Bronchus (tissue), 1 donor: ENCODE measurements around the genes LIPF, FAS, IFIT1 and SLC16A12.

GRCh38 chr10:87951903-87952793 lies 88.7 kb downstream of the PTEN start:
- PRO-cap = no peak

- PRO-cap = no peak
Observed at GRCh38 chr10:87968213-87968584, 104.8 kb downstream of the PTEN start.

DNA sequence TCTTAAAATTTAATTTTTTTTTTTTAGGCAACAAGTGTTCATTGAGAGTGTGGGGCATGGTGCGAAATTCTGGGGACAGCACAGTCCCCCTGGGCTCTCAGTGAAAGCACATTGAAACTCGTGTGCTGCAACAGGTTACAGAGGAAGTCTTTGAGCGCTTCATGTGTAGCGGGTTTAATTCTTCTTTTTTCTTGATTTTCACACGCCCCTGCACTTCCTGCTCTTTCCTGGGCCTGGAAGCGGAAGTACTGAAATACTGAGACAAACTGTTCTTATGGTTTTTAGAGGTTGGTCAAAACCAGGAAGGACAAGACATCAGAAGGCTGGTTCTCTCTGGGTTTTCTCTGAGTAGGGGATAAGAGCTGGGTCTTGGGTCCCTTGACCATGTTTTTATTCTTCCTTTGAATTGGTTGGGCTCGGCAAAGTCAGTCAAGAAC lies 203.5 kb downstream of the PTEN start:
- PRO-cap = no peak

GRCh38 chr10:88152774-88153412 lies 289.5 kb downstream of the PTEN start:
- PRO-cap = no peak

DNA sequence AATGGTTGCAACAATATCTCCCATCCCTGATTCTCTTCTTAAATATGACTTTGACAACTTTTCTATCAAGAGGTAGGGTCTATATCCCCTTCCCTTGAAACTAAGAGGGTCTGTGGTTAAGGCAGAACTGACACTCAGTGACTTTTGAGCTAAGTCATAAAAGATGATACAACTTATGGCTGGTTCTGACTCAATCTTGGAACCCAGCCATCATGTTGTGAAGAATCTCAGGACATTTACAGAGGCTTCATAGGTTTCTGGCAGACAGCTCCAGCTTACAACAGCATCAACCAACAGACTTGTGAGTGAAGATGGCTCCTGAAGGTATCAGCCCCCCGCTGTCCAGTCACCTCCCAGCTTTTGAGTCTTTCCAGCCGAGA lies 203.5 kb downstream of the RNLS start:
- PRO-cap = no peak

DNA sequence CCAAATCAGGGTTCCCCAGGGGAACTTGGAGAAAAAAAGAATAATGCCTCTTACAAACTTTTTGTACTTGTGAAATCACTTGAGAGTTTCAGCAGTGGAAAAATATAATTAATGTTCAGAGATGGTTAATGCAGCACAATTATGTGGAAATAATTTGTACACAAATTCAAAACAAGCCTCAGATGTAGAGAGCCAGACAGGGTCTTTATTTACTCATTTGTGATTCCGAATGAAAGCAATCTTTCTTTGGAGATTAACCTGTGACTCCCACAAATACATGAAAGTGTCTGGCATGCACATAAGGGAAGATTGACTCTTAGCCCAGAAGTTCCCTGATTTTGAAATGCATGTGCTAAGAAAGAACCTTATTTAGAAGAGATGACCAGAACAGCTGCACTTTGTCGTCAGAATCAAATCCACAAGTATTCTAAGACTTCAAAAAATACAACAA lies 45.1 kb downstream of the RNLS start:
- PRO-cap = no peak

DNA sequence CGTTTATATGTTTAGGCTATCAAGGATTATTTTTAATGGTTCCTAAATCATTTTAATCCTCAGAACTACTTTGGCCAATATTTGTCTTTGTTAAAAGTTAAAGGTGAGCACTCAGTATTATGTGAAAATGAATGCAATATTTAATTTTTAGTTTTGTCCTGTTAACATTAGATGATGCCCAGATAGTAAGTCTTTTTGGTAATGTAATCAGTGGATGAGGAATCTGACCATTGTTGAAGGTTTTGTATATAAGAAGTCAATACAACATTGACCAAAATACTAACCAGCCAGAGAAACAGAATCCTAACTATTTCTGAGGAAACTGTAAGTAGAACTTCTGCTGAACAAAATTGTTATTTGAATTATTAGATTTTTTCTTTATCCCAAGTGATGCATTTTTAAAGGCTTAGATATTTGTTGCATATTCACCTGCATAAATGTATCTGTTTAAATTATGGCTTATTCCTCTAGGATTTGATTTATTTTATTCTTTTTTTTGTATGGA lies at the start of gene LIPF:
Gene LIPF, plus strand, starts transcription at position 275 of the 505 bp plus-strand sequence.
- PRO-cap = no peak

- PRO-cap = no peak
Observed at GRCh38 chr10:88757032-88757560, 2.7 kb upstream of the LIPN start.

DNA sequence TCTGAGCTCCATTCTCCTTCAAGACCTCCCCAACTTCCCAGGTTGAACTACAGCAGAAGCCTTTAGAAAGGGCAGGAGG lies 427 bp upstream of the FAS start:
- PRO-cap = no peak

GRCh38 chr10:88990411-88991078 lies at the start of gene FAS:
Gene FAS (plus strand): TSS chr10:88990798.
- PRO-cap = bidirectional peak, plus-strand start at chr10:88990549, minus-strand start at chr10:88990561; bidirectional peak, plus-strand start at chr10:88990680, minus-strand start at chr10:88990691

DNA sequence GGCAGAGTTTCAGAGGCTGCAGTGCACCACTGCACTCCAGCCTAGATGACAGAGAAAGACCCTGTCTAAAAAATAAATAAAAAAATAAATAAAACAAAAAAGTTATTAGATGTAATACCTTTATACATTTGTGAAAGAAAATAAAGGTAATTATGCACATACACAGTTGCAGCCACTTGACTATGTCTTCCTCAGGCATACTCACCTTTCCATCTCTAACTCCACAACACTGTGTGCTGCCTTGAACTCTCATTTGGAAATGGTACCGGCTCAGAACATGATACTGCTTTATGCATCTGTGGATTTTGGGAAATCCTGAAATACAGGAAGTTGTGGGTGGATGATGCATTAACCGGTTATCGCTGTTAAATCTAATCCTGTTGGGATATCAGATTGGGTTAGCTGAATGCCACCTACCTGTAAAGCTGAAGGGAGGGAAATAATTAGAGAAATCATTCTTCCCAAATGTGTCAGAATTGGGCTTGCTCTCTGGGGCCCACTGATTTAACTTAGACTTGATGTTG lies 54.1 kb downstream of the CH25H start:
- PRO-cap = no peak

GRCh38 chr10:89283260-89284000 lies 18.4 kb upstream of the IFIT2 start:
- PRO-cap = no peak

- PRO-cap = no peak
Observed at GRCh38 chr10:89350800-89351327, 23.1 kb downstream of the IFIT3 start.

DNA sequence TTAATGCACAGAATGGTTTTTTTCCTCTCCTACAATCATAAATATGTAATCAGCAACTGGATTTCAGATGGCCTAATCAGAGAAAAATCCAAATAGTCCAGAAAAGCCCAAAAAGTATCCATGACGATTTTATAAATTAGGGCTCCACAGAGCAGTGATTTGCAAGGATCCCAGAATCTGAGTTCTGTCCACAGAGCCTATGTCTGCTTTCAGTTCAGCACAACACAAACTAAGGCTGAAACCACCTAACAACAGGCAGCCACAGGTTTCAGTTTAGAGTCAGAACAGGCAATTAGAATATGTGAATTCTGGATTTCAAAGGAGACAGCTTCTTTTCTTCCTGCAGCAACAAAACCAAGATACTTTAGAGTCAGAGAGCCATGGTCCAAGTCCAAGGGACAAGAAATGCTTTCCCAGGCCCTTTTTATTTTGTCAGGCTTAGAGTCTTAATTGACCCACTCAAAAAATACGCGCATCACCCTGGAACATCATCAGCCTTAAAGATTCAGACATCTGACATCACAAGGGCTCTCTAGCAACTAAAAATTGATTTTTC lies 23.6 kb downstream of the IFIT3 start:
- PRO-cap = no peak

DNA sequence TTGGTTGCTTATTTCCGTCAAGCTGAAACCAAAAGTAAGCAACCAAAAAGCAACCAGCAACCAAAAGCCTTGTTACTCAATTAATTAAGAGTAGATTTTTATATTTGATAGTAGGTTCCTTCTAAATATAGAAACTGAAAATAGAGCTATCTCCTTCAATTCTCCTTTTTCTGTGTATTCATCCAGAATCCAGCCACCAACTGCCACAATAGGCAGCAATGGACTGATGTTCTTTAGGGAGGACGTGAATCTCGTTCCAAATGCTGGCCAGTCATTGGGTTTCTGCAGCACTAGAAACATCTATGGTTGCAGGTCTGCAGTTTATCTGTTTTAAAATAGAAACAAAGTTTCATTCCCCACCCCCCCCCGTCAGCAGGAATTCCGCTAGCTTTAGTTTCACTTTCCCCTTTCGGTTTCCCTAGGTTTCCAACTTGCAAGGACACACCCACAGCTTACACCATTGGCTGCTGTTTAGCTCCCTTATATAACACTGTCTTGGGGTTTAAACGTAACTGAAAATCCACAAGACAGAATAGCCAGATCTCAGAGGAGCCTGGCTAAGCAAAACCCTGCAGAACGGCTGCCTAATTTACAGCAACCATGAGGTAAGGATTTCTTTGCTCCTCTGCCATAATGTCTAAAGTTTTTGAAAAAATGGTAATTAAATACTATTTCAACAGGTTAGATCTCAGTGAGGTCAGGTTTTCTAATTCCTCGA lies at the start of gene IFIT1:
Gene IFIT1, plus strand, starts transcription at position 511 of the 718 bp plus-strand sequence.
- PRO-cap = unidirectional peak, plus-strand start at position 539 of the sequence

DNA sequence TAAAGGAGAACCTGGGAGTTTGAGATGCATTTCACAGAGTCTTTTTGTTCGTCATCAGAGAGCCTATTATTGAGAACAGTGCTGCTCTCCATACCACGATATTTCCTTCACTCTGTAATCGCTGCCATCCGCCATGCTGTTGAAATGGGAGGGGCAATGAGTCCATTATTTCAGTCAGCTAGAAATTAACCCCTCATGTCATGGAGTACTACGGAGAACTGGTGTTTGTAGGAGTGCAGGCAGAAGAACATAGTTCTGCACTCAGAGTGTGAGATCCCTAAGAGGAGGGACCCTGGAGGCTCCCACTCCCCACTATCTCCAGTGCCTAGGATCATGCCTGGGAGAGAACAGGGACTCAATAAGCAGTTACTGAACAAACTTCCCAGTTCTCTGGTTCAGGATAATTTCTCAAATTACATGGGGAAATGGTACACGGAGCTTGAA lies 59.2 kb downstream of the SLC16A12 start:
- PRO-cap = no peak

DNA sequence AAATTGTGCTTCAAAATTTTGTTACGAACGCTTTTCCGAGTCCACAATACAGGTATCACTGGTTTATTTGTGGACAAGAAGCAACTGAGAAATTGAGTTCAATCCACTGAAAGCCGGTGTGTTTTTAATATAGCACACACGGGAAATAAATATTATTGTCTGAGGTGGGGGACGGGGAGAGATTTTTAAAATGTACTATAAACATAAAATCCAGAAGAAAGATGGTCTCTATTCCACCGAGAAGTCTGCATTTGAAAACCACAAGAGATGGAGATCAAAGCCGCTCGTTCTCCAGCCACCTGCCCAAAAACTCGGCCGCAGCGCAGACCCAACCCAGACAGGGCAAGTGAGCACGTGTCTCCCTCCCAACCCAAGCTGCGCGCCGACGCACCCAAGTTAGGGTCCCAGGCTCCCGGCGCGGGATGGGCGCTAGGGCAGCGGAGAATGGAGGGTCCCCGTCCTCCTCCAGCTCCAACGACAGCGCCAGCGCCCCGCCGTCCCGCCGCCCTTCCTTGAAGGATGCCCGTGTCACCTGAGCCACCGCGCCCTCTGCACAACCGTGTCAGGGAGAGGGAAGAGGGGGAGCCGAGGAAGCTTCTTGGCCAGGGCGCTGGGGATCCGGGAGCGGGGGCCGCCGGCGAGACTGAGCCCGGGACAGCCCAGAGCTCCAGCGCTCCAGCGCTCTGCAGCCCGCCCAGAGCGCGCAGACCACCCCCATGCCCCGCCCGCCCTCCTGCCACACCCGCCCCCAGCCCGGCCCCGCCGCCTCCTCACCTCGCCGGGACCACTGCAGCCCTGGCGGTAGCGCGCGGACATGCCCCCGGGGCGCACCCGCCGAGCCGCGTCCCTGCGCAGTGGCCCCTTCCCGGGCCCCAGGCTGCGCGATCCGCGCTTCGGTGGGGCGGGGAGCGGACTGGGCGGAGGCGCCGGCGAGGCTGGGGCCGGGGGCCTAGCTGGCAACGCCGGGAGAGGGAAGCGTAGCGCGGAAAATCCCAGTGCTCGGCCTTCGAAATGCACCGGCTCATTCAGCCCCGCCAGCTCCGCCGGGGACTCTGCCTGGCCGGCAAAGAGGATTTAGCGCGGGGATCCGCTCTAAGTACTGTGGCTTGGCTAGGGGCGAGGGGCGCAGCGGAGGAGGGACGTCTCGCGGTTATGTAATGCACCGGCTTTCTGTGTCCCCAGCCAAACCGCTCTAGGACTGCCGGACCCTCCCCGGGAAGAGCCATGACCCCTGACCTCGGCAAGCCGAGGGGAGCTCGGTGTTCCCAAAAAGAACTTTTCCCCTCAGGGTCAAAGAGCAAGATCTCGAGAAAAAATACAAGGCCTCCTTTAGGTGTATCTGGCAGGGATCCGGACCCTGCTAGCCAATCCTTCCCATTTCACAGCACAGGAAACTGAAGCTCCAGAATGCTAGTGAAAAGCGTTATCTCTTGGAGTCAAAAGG lies at the start of gene SLC16A12:
Gene SLC16A12, minus strand, starts transcription at position 685 of the 1,444 bp plus-strand sequence.
- PRO-cap = bidirectional peak, plus-strand start at position 399 of the sequence, minus-strand start at position 313 of the sequence; bidirectional peak, plus-strand start at position 792 of the sequence, minus-strand start at position 669 of the sequence

- PRO-cap = no peak
Observed at GRCh38 chr10:89591463-89592313, 53.4 kb downstream of the PANK1 start.

DNA sequence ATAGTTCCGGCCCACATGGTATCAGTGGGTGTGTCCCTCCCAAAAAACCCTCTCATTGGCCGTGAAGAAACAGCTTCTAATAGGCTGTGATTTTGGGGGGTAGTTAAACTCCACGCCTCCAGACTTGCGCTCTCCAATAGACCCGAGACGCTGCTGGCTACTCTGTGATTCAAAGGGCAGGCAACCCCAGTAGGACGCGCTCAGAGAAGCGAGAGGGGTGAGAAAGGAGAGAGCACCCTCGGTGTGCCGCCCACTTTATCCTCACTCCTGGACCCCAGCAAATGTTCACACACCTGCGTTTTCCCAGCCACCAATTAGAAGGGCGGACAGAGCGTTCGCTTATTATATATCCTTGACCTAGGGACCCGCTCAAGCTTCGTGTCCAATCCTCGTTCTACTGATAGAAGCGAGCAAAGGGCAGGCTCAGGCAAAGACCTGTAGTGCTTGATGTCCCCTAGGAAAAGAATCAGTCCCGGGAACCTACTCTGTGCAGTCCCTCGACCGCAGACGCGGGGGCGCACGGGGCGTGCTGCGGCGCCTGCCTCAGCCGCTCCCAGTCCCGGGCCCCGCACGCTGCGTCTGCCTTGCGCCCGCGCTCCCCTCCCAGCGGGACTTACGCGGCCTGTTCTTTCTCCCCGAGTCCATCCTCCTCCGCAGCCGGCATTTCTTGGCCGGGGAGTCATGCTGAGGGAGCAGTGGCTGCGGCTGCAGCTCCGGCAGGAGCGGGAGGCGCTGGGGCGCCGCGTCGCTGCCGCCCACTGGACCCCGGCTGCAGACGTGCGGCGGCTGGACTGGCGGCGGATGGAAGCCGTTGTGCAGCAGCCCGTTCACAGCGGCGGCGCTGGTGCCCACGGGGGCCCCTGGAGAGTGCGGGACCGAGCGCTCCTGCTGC lies 813 bp downstream of the PANK1 start:
- PRO-cap = bidirectional peak, plus-strand start at position 136 of the sequence, minus-strand start outside the sequence; bidirectional peak, plus-strand start at position 774 of the sequence, minus-strand start at position 793 of the sequence

DNA sequence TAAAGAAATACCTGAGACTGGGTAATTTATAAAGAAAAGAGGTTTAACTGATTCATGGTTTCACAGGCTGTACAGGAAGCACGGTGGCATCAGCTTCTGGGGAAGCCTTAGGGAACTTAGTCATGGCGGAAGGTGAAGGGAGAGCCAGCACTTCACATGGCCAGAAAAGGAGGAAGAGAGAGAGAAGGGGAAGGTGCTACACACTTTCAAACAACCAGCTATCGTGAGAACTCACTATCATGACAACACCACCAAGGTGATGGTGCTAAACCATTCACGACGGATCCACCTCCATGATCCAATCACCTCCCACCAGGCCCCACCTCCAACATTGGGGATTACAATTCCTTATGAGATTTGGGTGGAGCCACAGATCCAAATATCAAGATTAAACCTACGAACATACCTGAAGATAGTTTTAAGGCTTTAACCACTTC lies 23.9 kb upstream of the PANK1 start:
- PRO-cap = no peak